ENCODE measurements around a stretch of chr1.

DNA sequence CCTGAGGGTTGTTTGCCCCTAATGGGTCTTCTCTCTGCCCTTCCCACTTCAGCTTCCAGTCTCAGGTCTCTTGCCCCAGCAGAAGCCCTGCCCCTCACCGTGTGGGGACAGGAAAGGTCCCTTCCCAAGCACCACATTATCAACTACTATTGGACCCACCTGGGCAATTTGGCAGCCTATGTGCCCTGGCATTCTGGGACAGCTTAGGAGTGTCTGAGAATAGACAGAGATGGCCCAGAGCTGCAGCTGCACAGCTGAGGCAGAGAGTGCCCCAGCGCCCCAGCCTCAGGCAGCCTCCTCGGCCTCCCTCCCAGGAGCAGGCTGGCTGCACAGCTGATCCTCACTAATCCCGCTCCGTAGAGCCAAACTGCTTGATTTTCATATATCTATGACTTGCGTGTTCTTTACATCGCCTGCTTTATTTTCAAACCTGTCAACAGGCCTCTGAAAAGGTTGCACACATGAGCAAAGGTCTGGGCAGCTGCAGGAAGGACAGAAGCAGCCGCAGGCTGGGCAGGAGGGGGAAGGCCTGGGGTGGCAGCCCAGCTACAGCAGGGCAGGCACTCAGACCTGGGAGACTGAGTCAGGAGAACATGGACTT lies 301.5 kb upstream of the DUSP10 start:
- RRBS: no CpG with 5 or more reads among the region's 8 CpGs
CAGE:
- cytosol, long polyA plus RNA: no peak
- long polyA plus RNA: no peak
- nucleus, long polyA plus RNA: no peak

GRCh38 chr1:222618351-222618833 lies 495 bp downstream of the MIA3 start:
- RRBS: 1% methylated on average over 14 of the region's 37 CpGs
CAGE:
- cytosol, long polyA plus RNA: no peak
- long polyA plus RNA: no peak
- nucleus, long polyA plus RNA: no peak

DNA sequence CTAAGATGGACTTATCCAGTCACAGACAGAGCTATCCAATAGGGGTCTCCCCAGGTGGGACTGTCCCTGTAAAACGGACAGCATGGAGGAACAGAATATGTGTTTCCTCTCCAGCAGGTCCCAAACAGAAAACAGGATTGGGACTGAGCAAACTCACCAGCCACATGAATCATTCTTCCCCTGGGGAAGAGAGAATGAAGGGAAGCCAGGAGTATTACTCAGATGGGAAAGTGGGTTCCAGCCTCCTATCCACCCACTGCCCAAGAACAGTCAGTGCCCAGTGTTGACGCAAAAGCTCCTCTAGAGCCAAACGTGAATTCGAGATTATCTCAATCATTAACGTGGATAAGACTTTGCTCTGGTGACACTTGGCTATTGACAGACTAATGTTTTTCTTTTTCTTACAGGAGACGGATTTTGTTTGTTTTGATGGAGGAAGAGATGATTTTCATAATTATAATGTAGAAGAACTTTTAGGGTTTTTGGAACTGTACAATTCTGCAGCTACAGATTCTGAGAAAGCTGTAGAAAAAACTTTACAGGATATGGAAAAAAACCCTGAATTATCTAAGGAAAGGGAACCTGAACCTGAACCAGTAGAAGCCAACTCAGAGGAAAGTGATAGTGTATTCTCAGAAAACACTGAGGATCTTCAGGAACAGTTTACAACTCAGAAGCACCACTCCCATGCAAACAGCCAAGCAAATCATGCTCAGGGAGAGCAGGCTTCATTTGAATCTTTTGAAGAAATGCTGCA lies 9.4 kb downstream of the MIA3 start:
- RRBS: no CpG with 5 or more reads among the region's 6 CpGs
CAGE:
- cytosol, long polyA plus RNA: no peak
- long polyA plus RNA: no peak
- nucleus, long polyA plus RNA: no peak

- RRBS: no CpG with 5 or more reads among the region's 11 CpGs
CAGE:
- cytosol, long polyA plus RNA: no peak
- long polyA plus RNA: no peak
- nucleus, long polyA plus RNA: no peak
Observed at GRCh38 chr1:223030318-223031403, 112.4 kb downstream of the TLR5 start.

- RRBS: no CpG with 5 or more reads among the region's 1 CpG
CAGE:
- cytosol, long polyA plus RNA: no peak
- long polyA plus RNA: no peak
- nucleus, long polyA plus RNA: no peak
Observed at GRCh38 chr1:223141847-223142093, 1.3 kb downstream of the TLR5 start.

- RRBS: no CpG with 5 or more reads among the region's 17 CpGs
CAGE:
- cytosol, long polyA plus RNA: no peak
- long polyA plus RNA: no peak
- nucleus, long polyA plus RNA: no peak
Observed at GRCh38 chr1:223739381-223740498, 27.4 kb downstream of the CAPN2 start.

CAGE:
- cytosol, long polyA plus RNA: no peak
- long polyA plus RNA: no peak
- nucleus, long polyA plus RNA: no peak
Observed at GRCh38 chr1:223740499-223740718, 28.1 kb downstream of the CAPN2 start.

GRCh38 chr1:223741857-223742225 lies 29.5 kb downstream of the CAPN2 start:
- RRBS: no CpG with 5 or more reads among the region's 6 CpGs
CAGE:
- cytosol, long polyA plus RNA: no peak
- long polyA plus RNA: no peak
- nucleus, long polyA plus RNA: no peak

GRCh38 chr1:223775933-223776220 lies 63.5 kb downstream of the CAPN2 start:
- RRBS: no CpG with 5 or more reads among the region's 2 CpGs
CAGE:
- cytosol, long polyA plus RNA: no peak
- long polyA plus RNA: no peak
- nucleus, long polyA plus RNA: no peak

DNA sequence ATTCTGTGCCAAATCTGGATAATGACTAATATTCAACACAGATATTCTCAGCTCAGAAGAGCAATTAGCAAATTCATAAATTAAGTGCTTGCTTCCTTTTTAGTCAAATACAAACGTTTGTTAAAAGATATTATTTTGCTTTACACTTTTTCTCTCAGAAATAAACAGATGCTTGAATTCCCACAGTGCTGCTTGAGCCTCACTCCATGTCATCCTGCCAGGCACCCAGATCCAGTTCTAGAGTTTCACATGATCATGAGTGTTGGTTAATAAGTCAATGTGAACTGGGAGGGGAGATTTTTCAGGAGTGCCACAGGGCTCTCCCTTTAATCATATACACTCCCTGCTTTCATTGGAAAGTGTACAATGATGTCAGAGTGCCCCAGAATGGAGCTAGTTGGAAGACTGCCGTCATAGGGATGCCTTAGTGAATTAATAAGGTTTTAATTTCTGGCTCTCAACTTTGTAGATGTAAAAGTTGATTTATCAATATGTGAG lies 69.8 kb upstream of the TP53BP2 start:
- RRBS: no CpG with 5 or more reads among the region's 2 CpGs
CAGE:
- cytosol, long polyA plus RNA: no peak
- long polyA plus RNA: no peak
- nucleus, long polyA plus RNA: no peak

GRCh38 chr1:223962004-223962526 lies 116.3 kb upstream of the TP53BP2 start:
- RRBS: no CpG with 5 or more reads among the region's 4 CpGs
CAGE:
- cytosol, long polyA plus RNA: no peak
- long polyA plus RNA: no peak
- nucleus, long polyA plus RNA: no peak

- RRBS: no CpG with 5 or more reads among the region's 6 CpGs
CAGE:
- cytosol, long polyA plus RNA: no peak
- long polyA plus RNA: no peak
- nucleus, long polyA plus RNA: no peak
Observed at GRCh38 chr1:224358628-224359202, 2.0 kb downstream of the CNIH4 start.

DNA sequence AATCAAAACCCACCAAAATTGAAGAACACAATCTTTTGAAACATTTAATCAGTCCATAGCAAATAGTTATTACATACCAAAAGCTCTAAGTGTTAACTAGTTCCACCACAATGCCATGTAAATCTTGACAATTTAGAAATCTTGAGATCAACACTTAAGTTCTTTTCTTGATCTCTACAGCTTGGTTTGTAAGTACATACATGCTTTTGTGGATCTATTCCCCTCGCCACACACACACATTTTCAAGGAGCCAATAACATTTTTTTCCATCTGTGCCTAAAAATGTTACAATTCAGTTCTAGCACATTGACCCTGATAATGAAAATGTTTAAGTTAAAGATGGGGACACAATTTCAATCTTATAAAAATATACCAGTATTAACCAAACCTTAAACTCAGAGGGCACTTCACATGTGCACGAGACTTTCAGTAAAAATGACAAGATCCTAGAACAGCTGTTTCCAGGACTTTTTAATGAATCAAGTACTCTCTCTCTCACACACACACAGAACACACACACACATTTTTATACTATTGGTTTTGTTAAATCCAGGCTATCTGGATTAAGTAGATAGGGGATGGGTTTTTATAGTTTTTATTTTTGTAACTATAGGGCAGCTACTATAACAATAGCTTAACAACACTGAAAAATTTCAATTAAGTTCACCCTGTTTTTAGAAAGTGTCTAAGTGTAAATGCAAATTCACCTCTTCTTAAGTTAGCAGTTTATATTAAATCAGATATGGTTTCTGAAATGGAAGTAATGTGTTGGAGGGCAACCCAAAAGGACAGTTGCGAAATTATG lies 29.0 kb downstream of the CNIH4 start:
- RRBS: no CpG with 5 or more reads among the region's 3 CpGs
CAGE:
- cytosol, long polyA plus RNA: no peak
- long polyA plus RNA: no peak
- nucleus, long polyA plus RNA: no peak

GRCh38 chr1:224411654-224412315 lies 22.8 kb downstream of the WDR26 start:
- RRBS: no CpG with 5 or more reads among the region's 1 CpG
CAGE:
- cytosol, long polyA plus RNA: no peak
- long polyA plus RNA: no peak
- nucleus, long polyA plus RNA: no peak

GRCh38 chr1:224431377-224431854 lies 3.2 kb downstream of the WDR26 start:
- RRBS: no CpG with 5 or more reads among the region's 4 CpGs
CAGE:
- cytosol, long polyA plus RNA: no peak
- long polyA plus RNA: no peak
- nucleus, long polyA plus RNA: no peak

- RRBS: no CpG with 5 or more reads among the region's 2 CpGs
CAGE:
- cytosol, long polyA plus RNA: no peak
- long polyA plus RNA: no peak
- nucleus, long polyA plus RNA: no peak
Observed at GRCh38 chr1:224447201-224447641, 12.6 kb upstream of the WDR26 start.

DNA sequence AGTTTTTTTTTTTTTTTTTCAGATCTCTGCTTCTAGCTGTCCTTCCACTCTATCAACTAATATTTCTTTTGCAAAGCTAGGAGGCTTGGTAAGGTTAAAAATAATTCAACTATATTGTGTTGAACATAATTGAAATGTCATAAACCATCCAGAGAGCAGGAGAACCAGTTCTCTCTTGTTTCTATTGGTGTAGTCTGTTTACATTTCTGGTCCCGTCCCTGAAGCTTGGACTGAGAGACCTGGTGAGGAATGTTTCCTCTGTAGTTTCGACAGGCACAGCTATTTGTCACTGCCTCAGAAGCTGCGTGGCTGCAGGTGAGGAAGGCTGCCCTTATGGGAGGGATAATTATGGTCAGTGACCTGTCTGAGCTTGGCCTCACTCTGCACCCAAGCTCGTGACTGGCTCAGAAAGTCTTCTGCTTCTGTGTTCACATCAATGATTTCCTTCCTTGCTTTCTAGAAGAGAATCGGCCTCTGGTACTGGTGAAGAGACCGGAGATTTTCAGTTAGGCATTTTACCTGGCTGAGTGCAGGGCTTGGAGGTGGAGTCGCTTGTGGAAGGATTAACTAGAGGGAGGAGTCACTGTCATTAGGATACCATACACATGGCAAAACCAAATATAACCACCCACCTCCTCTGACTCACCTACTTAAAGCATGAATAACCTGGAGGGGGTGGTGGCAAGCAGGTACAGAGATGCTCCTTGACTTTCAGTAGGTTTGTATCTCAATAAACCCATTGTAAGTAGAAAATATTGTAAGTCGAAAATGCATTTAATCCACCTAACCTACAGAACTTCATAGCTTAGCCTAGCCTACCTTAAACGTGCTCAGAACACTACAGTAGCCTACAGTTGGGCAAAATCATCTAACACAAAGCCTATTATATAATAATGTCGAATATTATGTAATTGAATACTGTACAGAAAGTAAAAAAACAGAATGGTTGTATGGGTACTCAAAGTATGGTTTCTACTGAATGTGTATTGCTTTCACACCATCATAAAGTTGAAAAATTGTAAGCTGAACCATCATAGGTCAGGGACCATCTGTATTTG lies 20.0 kb upstream of the WDR26 start:
- RRBS: no CpG with 5 or more reads among the region's 10 CpGs
CAGE:
- cytosol, long polyA plus RNA: no peak
- long polyA plus RNA: no peak
- nucleus, long polyA plus RNA: no peak

DNA sequence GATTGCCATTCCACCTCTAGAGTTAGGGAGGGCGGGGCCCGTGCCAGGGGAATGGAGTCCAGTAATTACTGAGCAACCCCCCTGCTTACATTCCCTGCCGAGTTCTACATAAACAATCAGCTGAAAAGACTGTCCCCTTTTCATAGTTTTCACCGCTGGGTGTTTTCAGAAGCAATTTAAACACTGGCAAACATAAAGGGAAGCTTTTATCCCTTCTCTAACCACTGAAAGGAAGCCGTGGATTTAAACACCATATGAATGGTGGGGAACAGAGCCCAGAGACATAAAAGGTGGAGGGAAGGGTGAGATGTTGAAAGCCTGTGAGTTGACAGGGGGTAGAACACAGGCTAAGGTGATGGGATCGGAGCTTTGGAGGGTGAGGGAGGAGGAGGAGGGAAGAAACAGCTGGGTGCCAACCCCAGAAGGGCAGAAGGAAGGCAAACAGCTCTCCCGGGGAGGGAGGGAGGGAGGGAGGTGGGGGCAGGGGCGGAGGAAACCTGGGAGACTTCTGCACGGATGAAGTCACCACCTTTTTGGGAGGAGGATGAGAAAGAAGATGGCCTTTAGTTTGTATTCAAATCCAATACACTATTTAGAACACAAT lies 68.1 kb upstream of the WDR26 start:
- RRBS: no CpG with 5 or more reads among the region's 9 CpGs
CAGE:
- cytosol, long polyA plus RNA: no peak
- long polyA plus RNA: no peak
- nucleus, long polyA plus RNA: no peak

DNA sequence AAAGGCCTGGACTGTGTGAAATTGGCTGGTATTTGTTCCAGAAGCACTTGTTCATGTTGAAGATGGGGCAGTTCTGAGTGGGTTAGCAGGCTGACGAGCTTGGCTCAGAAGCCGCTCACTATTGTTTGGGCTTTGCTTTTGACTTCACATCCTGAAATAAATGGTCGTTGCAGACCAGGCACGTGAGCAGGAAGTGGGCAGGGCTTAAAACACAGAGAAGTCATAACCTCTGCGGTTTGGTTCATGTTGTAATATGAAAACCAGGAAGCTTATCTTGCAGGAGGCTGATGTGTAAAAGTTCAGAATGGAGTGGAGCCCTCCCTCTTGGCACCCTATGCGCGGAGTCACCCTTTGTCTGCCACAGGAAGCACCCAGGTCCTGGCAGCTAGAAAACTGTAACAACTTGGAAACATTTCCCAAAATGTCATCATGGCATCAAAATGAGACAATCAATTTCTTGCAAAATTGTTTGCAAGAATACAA lies 17.1 kb upstream of the LBR start:
- RRBS: no CpG with 5 or more reads among the region's 7 CpGs
CAGE:
- cytosol, long polyA plus RNA: no peak
- long polyA plus RNA: no peak
- nucleus, long polyA plus RNA: no peak

DNA sequence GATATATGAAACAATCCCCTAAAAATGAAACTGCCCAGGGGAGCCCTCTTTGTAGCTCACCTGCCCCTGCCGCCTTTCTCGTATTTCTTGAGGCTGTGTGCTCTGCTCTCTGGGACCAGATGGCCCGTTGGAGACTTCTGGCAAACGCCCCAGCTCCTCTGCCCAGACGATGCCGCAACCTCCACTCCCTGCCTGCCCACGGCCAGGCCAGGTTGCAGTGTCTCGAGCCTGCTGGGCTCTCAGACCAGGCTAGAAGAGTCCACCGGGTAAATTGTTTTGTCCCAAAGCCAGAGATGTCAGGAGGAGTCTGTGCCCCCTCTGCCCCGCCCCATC lies 33.6 kb upstream of the LBR start:
- RRBS: no CpG with 5 or more reads among the region's 10 CpGs
CAGE:
- cytosol, long polyA plus RNA: no peak
- long polyA plus RNA: no peak
- nucleus, long polyA plus RNA: no peak

Measured in H1 (cell line).